Non-pigmented ciliary epithelial cell (primary cell): ENCODE results near the gene SGO2.

- RRBS, result no CpG with 5 or more reads among the region's 49 CpGs
Measured at GRCh38 chr2:197498715-197499523, 721 bp downstream of the HSPD1 start.

DNA sequence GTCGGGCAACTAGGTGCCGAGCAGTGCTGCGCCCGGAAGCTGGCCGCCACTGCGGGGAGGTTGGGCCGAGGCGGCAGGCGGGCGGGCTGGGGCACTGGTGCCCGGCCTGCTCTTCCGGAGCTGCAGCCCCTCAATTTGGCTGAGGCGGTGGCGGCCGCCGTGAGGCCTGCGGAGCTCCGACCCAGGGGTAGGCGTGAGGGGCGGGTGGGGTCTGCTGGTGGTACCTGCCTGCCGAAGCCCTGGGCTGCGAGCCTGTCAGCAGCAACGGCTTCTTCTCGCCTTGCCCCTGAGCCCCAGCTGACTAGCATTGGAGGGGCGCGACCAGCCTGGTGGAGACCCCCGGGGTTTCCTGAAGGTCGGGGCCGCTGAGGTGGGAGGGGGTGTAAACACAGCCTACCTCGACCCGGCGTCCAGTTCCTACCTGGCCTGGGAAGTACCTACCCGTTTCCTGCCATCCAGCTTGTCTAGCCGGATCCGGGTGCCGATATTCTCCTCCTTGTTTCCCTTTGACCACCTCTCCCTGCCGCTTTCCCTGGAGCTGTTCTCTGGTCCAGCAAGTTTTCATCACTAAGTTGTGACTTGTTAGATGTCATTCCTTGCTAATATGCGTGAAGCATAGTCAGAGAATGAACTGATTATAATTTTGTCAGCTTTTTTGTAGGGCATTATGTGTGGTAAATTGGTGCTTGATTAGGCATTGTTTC, 455 bp downstream of the MOB4 start:
- RRBS, result 2% methylated on average over 19 of the region's 38 CpGs

DNA sequence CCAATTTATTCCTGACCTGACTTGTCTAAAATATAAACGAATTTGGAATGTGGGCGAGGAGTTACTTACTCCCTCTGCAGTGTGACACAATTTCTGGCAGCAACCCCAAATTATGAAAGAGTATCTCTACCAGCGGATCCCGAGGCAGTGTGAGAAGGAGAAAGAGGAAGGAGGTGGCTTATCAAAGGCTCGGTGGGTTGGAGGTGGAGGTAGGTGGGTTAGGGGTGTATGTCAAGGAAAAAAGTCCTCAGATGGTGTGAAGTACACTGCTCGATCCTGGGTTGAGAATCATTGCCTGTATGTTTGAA, 76.1 kb downstream of the RFTN2 start:
- RRBS, result no CpG with 5 or more reads among the region's 6 CpGs

DNA sequence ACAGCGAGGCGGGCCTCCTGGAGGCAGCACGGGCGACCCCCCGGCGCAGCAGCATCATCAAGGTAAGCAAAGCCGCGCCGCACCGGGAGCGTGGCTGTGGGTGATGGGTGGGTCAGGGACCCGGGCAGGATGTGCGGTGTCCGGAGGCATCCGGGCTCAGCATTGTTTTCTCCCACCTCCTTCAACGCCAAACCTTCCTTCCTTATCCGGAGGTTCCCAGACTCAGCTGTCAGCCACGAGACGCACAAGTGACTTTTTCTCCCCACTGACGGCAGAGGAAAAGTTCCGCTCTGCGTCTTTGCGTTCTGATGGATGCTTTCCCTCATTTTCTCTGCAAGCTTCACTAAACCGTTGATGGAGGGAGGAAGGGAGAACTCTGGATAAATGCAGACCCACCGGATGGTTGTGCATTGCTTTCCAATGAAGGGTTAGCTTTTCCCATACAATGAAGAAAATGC, 914 bp downstream of the PLCL1 start:
- RRBS, result 2% methylated on average over 7 of the region's 25 CpGs

GRCh38 chr2:198697134-198697712, 760.5 kb downstream of the SATB2 start:
- RRBS, result no CpG with 5 or more reads among the region's 3 CpGs

DNA sequence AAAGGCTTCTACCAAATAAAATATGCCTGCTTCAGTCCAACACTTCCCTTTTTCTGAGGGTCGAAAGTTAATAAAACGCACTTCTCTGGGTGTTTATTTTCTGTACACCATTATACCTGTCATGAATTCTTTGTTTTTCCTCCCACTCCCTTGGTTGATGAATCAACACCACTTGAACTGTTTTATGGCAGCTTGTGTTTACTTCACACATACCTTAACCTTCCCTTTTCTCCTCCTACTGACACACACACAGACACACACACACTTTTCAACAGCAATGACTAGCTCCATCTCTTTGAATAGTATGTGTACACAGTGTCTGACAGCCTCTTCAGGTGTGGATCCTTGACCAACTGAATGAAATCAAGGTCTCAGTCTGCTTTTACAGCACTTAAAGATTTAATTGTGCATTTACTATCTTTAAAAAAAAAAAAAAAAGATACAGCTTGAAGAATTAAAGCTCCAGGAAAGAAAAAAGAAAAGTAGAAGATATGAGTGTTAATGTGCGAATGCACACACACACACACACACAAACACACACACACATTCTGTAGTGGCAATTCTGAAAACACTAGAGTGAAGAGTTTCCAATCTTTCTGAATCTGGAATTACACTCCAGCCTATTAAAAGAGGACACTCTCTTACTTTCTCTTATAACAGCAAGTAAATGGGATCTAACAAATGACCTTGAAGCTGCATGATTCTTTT, 91.2 kb downstream of the SATB2 start:
- RRBS, result no CpG with 5 or more reads among the region's 3 CpGs

DNA sequence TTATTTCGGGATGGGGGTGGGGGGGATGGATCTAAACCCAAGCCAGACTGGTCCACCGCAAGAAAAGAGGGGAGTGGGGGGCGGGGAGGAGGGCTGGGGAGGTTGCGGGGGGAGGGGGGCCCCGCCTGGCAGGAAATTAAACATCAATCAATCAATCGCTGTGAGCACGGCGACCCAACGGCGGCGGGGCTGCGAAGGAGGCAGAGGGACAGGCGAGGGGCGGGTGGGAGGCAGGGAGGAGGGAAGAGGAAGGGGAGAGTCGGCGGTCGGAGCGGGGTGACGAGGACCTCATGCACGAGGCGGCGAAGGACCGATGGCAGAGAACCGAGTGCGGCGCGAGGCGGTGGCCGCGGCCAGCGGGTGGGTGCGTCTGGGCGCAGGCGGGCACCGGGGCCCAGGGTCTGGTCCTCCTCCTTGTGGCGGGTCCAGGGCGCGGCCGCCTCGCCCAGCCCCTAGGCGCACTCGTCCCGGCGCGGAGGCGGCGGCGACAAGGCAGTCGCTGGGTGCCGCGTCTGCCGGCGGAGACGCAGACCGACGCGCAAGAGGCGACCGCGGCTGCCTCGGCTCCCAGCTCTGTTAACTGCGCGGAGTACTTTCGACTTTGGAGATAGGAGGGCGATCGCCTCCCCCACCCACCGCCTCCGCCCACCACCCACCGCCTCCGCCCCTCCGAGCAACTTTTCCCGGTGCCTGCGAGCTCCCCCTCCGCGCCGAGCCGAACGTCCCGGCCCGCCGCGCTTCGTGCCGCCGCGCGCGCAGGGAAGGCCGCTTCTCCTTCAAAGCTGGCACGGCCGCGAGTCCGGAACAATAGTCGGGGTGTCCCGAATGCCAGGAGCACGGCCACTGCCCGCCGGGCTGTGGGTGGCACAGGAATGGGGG, 624 bp upstream of the SATB2 start:
- RRBS, result 1% methylated on average over 43 of the region's 98 CpGs

DNA sequence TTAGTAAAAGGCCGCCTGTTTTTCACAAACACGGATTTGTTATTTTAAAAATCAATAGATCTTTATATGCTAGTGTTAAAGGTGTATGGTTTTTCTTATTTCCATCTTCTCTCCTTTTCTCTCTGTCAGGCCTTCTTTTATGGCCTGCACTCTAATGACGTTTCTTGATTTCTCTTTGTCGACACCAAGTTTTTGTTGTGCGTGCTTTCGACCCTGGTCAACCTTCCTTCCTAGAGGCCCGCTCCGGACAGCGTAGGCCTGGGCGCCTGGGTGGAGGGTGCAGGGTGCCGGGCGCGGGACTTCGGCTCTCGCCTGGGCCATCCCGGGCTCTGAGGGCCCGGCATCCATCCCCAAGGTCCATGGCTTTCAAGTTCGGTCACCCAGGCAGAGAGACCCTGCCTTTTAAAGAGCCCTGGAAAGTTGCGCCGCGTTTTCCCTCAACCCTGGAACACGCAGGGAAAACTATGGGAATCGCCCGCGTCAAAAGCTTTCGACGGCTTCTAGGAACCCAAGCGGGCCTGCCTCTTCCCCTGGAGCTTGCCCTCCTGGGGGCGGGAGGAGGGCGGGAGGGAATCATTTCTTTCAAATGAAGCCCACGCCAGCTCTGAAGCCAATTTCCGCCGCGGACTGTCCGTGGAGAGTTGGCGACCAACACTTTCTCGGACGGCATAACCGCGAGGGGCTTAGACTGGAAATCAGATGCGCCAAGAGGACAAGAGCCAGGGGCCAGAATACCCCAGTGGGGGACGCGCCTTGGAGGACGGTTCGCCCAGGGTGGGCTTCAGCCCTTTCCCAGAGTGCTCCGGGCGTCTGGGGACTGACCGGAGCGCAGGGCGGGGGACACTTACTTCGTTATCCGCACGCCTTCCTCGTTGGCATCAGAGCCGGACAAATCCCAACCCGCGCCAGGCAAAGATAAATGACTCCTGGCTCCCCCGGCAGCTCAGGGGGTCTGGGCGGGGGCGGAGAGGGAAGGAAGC, 4.3 kb upstream of the SATB2 start:
- RRBS, result 18% methylated on average over 20 of the region's 60 CpGs

DNA sequence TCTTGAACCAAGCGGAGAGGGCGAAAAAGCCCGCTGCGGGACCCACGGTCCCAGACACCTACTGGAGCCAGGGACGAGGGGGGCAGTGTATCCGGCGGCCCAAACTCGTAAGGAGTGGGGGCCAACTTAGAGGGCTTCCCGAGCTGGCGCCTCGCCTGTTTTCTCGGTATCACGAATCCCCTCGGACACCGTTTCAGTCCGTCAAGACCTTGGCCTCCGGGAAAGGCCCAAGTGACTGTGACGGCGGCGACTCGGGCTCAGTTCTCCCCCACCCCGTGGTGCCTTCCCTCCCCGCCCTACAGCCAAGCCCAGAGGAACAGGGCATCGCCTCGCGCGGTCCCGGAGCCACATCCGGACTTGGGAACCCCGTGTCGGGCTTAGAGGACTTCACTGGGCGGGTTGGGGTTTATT, 6.2 kb upstream of the SATB2 start:
- RRBS, result 8% methylated on average over 5 of the region's 33 CpGs

DNA sequence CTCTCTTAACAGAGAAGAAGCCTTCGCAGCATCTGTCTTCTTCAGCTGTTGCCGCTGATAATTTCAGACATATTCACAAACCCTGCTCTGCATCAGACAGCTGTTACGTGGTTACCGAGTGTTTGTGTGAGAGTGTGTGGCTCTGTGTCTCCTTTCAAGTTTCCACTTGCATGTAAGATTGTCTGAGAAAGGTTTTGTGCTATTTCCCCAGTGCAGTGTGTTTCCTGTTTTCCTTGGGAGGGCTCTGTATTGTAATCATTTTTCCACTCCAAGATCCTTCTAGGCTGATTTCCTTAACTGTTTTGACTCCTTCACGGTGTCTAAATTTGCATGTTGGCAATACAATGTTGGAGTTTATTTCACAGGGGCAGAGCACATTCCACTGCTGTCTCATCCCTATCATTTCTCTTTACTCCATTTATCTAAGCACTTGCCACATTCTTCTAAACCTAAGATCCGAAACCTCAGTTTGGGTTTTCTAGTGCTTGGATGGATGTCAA, 32.9 kb downstream of the MAIP1 start:
- RRBS, result no CpG with 5 or more reads among the region's 6 CpGs

DNA sequence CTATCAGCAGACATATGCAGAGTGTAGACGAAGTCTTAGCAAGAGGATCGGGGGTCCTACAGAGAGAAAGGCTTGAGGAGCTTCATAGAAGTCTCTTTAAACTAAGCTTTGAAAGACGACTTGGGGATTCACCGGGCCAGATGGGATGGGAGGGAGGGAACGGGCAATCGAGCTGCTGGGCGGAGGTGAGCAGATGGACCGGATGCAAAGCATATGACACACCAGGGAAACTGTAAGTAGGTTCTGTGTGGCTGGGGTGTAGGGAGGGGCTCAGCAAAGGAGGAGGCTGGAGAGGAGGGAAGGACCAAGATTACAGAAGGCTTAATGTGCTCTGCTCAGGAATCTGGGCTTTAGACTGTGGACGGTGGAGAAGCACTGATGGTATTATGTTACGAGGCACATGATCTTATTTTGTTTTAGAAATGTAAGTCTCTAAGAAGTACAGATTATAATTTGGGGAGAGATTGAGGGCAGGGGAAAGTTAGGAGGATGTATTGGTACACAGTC, 131.5 kb downstream of the MAIP1 start:
- RRBS, result 74% methylated on average over 5 of the region's 10 CpGs

DNA sequence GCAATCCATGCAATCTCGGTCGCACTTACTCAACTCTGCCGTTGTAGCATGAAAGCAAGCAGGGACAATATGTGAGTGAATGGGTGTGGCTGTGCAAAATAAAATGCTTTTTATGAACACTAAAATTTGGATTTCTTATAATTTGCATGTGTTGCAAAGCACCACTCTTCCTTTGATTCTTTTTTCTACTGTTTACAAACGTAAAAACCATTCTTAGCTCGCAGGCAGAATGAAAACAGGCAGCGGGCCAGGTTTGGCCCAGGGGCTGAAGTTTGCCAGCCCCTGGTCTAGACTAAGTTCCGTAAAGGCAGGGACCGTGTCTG, 83.8 kb upstream of the SPATS2L start:
- RRBS, result no CpG with 5 or more reads among the region's 8 CpGs

DNA sequence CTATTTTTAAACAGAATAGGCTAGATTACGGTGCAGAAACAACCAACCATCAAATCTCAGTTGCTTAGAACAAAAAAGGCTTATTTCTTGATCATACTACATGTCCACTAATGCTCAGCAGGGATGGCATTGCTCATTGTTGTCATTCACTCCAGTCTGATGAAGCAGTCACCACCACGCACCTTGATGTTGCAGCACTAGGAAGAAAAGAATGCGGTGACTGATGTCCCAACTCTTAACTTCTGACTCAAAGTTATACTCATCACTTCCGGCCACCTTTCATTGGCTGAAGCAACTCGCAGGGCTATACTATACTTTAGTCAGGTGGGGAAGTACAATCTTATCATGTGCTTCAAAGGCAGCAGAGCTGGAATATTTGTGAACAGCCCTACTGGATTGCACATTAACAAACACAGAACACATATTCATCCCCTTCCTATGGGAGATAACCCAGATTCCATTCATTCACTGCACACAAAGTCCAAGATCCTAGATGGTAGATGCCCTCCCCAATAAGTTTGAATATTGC, 3.6 kb upstream of the SPATS2L start:
- RRBS, result no CpG with 5 or more reads among the region's 5 CpGs

- RRBS, result no CpG with 5 or more reads among the region's 11 CpGs
Measured at GRCh38 chr2:200376482-200377166, 70.1 kb downstream of the SPATS2L start.

GRCh38 chr2:200525707-200526990, at the start of gene SGO2:
TSS of gene SGO2 (plus strand) at chr2:200526207.
- RRBS, result 1% methylated on average over 7 of the region's 66 CpGs

DNA sequence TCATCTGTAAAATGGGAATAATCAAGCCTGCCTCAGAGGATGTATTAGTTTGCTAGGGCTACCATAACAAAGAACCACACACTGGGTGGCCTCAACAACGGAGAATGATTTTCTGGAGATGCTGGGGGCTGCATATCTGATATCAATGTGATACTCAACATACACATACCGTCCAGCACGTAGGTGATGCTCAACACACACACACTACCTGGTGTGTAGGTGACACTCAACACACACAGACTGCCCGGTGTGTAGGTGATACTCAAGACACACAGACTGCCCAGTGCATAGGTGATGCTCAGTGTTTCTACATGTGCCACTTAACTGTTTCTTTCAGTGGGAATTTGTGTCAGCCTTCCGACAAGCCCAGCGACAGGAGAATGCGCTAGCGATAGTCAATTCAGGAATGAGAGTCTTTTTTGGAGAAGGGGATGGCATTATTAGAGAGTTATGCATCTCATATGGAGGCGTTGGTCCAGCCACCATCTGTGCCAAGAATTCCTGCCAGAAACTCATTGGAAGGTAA, 26.5 kb downstream of the AOX1 start:
- RRBS, result no CpG with 5 or more reads among the region's 9 CpGs

DNA sequence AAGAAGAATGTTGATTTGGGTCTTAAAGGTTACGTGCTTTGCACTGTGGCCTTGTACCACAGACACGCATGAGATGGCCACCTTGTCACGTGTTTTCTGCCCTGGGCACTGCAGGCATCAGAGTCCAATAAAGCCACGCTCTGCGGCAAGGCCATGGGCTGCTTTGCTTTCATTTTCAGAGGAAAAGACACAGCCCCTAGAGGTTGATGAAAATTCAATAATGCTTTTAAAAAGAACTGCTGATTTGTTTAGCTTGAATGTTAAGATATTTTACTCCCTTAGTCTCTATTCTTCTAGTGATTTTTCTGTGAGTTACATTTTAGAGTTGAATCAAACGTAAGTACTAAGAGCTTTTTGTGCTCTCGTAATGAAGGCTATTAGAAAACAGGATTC, 30.4 kb downstream of the AOX1 start:
- RRBS, result no CpG with 5 or more reads among the region's 7 CpGs

- RRBS, result no CpG with 5 or more reads among the region's 7 CpGs
Measured at GRCh38 chr2:200748562-200749280, 63.0 kb upstream of the BZW1 start.

DNA sequence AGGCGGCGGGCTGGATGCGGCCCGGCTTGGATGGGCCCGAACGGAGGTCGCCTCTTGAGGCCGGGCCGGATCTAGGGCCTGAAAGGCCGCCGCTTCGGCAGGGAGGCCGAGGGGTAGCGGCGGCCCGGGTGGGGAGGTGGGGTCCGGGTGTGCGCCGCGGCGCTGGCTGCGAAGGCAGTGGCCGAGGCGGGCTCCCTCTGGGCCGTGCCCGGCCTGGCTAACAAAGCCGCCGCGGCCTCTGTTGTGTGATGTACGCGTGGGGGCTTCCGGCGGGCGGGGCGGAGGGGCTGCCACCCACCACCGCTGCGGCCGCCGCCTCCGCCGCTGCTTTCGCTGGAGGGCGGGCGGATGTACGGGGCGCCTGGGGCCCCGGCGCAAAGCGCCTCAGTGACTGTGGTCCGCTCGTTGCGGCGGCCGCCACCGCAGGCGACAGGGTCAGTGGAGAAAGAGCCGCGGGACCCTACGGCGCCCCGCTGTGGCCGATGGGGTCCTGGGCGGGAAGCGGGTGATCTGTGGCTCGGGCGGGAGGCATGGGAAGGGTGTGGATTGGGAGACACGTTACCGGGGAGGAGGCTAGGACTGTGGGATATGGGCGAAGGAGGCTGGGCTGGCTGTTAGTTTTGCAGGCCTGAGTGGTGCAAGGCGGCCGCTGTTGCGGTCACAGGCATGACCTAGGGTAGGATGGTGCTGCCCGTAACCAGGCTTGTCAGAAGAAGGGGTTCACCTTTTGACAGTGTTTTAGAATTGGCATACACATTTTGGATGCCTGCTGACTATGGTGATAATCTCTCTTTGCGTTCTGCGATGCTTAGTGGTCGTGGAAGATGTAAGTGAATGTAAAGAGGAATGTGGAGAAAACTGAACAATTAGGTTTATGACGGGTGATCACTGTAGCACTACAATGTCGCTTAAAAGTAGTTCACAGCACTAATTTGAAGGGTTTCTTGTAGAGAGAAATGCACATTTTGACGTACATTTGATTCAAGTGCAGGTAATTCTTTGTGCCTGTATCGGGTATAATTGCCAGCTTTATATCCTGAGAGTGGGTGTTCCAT, 677 bp downstream of the BZW1 start:
- RRBS, result 1% methylated on average over 37 of the region's 80 CpGs

- RRBS, result no CpG with 5 or more reads among the region's 7 CpGs
Measured at GRCh38 chr2:200820207-200821105, 8.7 kb downstream of the BZW1 start.